Brain (tissue), 1 donor: ENCODE measurements around a stretch of chr6.

GRCh38 chr6:97104537-97104840, 178.5 kb downstream of the MMS22L start:
- RRBS, result no CpG with 5 or more reads among the region's 3 CpGs

- RRBS, result 2% methylated on average over 2 of the region's 16 CpGs
Observed at GRCh38 chr6:97282220-97282776, 718 bp downstream of the MMS22L start.

GRCh38 chr6:98831042-98832292, 2.9 kb upstream of the POU3F2 start:
- RRBS, result 7% methylated on average over 24 of the region's 70 CpGs

DNA sequence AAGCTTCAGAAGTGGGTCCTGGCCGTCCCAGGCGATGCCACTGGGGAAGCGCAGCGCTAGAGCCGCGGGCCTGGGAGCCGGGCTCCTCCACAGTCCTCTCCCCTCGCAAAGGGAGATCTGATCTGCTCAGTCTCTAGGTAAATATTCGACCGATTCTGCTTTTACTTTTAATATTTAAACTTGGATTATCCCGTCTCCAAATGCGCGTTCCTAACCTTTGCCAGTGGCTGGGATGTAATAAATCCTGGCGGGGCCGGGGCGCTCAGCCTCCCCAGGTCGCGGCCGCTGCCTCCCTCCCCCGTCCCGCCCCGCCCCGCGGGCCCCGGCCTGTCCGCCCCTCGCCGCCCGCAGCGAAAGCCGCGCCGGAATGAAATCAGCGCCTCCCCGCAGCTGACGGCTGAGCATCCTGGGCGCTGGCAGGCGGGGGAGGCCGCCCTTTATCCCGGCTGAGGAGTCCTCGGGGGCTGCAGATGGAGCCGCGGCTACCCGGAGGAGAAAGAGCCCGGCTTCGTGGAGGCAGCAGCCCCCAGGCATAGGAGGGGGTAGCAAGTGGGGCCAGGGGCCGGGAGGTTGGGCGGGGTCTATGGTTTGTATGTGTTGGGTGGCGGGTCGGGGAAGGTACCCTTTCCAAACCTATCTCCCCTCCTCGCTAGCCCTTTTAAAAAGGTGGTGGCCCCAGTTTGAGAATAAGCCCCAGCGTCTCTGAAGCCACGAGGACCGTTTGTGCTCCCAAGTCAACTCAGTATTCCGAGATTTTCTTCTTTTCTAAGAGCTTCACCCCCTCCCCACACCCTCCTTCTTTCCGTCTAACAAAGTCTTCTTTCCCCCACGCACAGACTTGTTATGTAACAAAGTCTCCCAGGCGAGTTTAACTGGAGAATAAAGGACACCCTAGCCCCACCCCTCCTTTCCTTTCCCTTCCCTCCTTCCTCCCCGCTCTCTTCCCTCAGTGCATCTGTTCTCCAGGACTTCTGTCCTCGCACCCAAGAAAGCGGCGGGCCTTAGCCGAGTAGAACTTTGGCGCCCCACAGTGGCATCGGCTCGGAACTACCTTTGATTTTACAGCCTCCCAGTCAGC, 10.9 kb downstream of the POU3F2 start:
- RRBS, result 2% methylated on average over 33 of the region's 66 CpGs

GRCh38 chr6:98847843-98848555, 13.6 kb downstream of the POU3F2 start:
- RRBS, result 19% methylated on average over 12 of the region's 49 CpGs

GRCh38 chr6:98937892-98938407, 9.8 kb downstream of the FBXL4 start:
- RRBS, result no CpG with 5 or more reads among the region's 4 CpGs

DNA sequence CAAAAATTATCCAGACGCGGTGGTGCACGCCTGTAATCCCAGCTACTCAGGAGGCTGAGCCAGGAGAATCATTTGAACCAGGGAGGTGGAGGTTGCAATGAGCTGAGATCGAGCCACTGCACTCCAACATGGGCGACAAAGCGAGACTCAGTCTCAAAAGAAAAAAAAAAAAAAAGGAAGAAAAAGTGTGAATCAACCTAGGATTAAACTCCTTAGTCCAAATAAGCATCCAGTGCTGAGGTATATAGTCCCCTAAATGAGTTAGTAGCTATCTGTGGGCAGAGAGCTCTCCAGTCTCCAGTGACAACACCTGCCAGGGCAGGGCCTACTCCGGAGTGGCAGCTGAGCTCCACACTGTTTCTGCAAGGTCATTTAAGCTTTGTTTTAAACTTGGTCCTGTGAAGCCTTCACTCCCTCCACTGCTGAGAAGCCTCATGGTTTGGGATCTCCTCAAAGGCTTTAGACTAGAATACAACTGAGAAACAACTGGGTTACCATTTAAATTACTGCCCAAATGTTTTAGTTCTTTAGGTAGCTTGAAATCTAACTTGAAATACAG, 2.1 kb downstream of the FAXC start:
- RRBS, result no CpG with 5 or more reads among the region's 7 CpGs

DNA sequence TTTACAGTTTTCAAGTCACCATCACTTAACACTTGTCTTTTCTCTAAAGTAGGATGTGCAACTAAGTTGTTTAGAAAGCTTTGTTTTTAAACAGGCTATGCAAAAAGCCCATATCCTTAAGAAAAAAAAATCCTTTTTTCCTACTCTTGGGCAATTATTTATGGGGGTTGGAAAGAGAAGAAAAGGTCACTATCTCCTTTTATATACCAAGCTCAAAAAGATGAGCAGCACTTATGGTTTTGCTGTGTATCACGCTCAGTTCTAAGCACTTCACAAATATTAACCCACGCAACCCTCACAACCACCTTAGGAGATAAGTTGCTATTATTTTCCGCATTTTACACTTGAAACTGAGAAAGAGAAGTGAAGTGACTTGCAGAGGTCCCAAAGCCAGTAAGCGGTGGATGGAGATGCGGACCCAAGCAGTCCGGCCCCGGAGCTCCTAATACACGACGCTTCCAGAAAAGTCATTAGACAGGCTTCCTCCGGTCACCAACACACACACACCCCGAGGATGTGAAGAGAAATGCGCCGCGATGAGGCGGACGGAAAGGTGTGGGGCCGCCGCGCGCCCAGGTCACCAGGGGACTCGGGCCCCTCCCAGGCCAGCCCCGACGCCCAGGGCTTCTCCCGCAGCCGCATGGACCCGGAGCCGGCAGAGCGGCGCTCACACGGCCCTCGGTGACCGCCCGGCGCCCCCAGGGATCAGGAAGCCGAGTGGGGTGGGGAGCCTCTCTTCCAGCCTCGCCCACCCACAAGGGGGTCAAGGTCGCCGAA, 486 bp downstream of the USP45 start:
- RRBS, result 2% methylated on average over 9 of the region's 38 CpGs

- RRBS, result 3% methylated on average over 2 of the region's 20 CpGs
Observed at GRCh38 chr6:100281144-100281927, 183.4 kb downstream of the SIM1 start.

DNA sequence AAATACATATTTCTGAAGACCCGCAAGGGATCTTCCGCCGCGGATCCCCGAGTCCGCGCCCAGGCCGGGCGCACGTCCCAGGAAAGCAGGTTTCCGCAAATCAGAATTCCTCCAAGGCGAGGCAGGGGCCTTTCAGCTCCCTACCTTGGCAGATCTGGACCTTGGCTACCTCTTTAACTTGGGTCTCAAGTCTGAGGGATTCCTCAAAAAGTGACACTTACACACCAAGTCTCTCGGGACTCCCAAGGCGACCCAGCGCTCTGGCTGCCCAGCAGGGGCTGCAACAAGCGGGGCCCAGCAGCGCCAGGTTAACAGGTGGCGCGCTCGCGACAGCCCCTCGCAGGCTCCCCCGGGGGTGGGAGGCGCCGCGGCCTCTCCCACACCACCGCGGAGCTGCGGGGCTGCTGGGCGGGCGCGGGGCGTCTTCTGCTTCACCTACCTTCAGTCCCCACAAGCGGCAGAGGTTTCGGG, 511 bp downstream of the SIM1 start:
- RRBS, result no CpG with 5 or more reads among the region's 35 CpGs

GRCh38 chr6:103708918-103709386, 1150.8 kb downstream of the HACE1 start:
- RRBS, result no CpG with 5 or more reads among the region's 27 CpGs

- RRBS, result no CpG with 5 or more reads among the region's 20 CpGs
Observed at GRCh38 chr6:104953485-104954217, 3.3 kb upstream of the LIN28B start.

- RRBS, result no CpG with 5 or more reads among the region's 22 CpGs
Observed at GRCh38 chr6:104957828-104958598, 1.1 kb downstream of the LIN28B start.

DNA sequence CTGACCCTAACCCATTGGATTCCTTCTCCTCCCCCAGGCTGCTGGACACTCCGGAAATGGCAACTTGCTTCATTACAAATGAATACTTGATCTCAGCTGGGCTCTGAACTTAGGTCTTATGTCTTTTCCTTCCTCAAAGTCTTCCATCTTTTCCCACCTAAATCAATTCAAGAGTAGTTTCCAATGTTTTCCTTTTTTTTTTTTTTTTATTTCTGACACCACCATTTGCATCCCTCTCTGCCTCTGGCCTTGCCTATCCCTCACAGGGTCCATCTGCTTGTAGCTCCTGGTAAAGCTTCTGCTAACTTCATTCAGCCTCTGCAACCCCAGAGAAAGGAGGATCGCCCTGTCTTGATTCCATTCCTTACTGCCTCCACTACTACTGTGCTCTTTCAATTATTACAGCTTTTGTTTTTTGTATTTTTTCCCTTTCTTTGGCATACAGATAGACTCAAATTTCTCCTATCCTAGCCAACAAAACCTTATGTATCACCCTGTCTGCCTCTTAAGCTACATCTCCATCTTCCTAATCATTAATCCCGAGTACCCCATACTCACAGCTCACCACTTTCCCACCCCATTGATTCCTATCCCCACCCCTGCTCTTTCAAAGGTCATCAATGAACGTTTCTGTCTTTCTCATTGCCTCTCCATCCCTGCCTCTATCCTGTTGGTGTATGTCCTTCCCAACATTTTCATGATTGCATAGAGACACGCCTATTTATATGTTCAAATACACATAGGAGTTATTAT, 107.7 kb downstream of the PREP start:
- RRBS, result 95% methylated on average over 1 of the region's 5 CpGs

DNA sequence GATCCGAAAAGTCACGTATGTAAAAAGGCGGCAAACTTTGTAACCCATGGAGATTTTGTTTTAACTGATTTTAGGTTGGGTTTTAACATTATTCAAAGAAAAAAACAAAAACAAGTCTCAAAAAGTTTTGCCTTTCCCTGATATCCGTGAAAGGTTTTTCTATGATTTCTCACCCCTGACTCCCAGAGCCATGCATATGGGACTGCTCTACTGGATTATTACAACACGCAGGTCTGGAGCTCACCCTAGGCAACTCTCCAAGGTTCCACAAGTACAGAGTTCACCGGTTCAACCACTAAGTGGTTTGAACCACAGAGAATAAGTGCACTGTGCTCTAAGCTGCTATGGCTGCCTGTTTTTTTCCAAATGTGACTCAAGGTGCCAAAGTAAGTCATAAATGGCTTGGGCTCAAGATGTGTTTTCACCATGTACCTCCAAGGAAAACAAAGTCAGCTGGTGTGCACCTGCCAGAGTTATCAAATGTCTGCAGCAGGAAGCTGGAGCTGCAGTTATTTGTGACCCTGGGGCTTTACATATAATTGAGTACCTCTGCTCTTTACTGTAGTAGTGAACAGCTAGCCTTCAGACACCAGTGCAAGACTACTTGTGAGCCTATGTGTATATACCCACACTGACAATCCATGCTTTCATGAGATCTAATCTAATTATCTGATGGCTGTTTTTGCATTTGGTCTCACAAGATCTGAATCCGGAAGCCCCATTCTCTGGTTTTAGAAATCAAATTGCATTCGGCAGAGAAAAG, 76.7 kb downstream of the PREP start:
- RRBS, result no CpG with 5 or more reads among the region's 8 CpGs

GRCh38 chr6:105428067-105428895, 25.4 kb upstream of the PREP start:
- RRBS, result no CpG with 5 or more reads among the region's 7 CpGs

DNA sequence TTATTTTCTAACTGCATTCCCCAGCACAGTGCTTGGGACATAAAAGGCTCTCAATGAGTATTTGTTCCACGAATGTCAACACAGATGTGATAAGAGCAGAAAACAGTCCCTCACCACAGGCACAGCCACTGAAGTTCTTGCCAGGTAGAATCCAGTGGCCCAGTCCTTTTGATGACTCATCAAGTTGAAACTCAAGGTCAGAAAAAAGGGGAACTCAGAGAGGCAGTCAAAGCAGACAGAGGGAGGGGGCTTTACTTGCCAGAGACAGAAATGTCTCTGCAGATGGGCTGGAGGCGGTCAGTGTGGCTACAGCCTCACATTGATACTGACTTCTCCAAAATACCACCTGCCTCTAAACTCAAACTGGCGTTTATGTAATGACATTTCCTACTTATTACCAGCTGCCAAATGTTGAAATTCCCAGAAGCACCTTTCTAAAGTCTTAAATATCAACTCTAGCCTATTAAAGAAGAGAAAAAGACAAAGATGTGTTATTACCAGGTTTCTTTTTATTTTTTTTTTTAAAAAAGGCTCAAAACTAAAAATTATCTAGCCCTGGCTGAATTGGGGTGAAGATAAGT, 193.1 kb upstream of the PRDM1 start:
- RRBS, result no CpG with 5 or more reads among the region's 3 CpGs

- RRBS, result no CpG with 5 or more reads among the region's 11 CpGs
Observed at GRCh38 chr6:105895933-105896698, 190.0 kb upstream of the PRDM1 start.

- RRBS, result no CpG with 5 or more reads among the region's 21 CpGs
Observed at GRCh38 chr6:106097049-106098375, 11.4 kb downstream of the PRDM1 start.

DNA sequence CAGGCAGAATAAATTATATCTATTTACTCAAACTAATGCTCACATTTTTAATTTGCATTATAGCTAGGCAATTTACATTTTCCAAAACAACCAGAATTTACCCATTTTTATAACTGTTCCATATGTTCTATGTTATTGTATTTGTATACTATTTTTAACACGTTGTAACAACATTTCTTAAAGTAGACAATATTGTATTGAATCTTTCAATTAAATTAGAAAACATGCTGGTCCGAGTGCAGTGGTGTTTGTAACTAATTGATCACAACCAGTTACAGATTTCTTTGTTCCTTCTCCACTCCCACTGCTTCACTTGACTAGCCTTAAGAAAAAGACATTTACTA, 94.1 kb downstream of the CRYBG1 start:
- RRBS, result no CpG with 5 or more reads among the region's 2 CpGs